Ureter (tissue), 1 donor: ENCODE results near the gene BIN1.

DNA sequence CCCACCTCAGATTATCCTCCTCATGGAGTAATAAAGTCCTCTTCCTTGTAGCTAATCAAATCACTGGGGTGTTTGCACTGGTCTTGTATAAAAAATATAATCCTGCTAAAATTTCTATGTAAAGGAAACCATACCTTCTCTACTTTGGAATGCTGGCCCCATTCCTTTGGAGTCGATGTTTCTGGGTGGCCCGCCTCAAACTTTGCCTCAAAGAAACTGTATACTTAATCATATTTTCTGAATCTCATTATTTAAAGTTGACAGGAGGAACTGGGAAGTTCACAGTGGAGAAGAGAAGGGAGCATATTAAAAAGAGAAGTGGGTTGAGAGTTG, 790.6 kb downstream of the TSN start:
- PRO-cap: no peak

- PRO-cap: no peak
Measured at GRCh38 chr2:124155173-124155673, 130.1 kb downstream of the CNTNAP5 start.

DNA sequence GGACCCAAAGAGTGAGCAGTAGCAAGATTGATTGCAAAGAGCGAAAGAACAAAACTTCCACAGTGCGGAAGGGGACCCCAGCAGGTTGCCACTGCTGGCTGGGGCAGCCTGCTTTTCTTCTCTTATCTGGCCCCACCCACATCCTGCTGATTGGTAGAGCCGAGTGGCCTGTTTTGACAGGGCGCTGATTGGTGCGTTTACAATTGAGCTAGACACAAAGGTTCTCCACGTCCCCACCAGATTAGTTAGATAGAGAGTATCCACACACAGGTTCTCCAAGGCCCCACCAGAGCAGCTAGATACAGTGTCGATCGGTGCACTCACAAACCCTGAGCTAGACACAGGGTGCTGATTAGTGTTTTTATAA, 961.8 kb downstream of the CNTNAP5 start:
- PRO-cap: no peak

- PRO-cap: no peak
Measured at GRCh38 chr2:126656408-126656960, 526 bp downstream of the GYPC start.

DNA sequence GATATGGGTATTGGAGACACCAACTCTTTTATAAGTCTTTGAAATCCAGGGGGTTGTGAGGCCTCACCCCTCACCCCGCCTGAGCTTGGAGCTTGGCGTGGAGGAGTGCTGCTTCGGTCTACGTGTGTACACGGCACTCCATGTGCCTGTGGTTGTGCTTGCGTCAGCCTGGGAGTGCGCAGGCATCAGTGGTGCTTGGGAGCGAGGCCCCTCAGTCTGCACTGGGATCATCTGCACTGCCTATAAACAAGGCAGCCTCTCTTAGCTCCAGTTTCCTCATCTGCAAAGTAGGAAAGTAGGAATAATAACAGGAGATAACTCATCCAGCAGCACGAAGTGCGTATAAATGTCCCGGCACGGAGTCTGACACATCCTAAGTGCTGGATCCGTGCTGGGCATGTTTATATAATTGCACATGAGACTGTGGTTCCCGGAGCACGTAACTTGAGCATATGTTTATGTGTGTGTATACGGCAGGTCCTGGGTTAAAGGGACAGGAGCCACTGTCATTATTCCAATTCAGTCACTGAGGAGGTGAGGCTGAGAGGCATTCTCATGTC, 1.3 kb downstream of the GYPC start:
- PRO-cap: bidirectional peak, plus-strand start at position 214 of the sequence, minus-strand start outside the sequence

GRCh38 chr2:126657690-126658293, 1.8 kb downstream of the GYPC start:
- PRO-cap: bidirectional peak, plus-strand start at chr2:126658338, minus-strand start at chr2:126658024

GRCh38 chr2:126680754-126681014, 24.7 kb downstream of the GYPC start:
- PRO-cap: no peak

DNA sequence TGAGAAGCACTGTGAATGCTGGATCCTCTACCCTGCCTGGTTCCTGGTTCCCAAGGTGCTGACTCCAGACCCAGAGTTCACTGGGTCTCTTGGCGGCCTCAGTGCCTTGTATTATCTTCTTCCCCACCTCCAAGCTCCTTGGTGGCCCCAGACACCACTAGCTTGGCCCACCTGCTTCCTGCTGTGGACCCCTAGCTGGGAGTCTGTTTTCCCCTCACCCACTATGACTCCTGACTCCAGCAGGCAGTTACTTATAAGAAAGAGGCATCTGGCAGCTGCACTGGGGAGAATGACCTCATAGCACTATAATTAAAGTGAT, 32.5 kb downstream of the GYPC start:
- PRO-cap: no peak

GRCh38 chr2:126692234-126692833, 36.4 kb downstream of the GYPC start:
- PRO-cap: no peak

DNA sequence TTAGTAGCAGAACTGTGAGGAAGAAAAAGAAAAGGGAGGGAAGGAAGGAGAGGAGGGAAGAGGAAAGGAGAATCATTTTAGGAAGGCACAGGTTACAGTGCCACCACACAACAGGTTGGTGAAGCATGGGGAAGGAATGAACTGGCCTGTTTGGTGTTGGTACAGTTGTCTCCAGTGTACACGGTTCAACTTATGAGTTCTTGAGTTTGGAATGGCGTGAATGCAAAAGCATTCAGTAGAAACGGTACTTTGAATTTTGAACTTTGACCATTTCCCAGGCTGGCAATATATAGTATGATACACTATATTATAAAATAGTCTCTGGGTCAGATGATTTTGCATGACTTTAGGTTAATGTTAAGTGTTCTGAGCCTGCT, 39.4 kb downstream of the GYPC start:
- PRO-cap: no peak

- PRO-cap: no peak
Measured at GRCh38 chr2:127024518-127025059, 82.4 kb downstream of the BIN1 start.

DNA sequence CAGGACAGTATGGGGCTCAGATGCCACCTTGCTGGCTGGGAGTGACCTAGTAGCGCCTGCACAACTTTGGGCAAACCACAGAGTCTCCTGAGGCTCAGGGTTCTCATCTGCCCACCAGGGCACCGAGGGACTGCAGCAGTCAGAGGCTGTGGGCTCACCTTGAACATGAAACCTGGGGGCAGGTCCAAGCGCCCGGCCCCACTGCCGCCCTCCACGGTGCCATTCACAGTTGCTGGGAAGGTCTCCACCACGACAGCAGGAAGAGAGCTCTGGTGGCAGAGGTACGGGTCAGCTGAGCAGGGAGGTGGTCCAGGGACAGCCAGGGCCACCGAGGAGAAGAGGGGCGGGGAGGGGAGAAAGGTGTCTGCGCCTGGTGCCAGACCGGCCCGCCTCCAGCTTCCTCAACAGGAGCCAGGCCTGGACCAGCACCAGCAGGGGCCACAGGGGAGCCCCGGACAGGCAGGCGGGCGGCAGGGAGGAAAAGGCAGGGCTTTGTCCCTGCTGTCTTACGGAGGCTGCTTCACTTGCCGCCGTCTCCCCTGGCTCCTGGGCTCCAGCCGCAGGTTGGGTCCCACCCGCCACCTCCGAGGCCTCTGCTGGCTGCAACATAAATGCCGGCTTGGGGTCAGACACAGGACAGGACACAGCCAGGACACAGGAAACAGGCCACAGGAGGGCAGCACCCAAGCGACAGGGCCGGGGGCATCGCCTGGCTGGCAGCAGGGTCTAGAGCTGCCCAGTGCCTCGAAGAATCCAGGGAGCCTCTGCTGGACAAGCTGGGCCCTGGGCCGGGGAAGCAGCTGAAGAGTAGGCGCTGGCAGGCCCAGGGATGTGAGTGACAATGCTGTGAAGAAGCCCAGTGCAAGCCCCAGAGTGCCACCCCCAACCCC, 56.1 kb downstream of the BIN1 start:
- PRO-cap: no peak

GRCh38 chr2:127058877-127059829, 47.8 kb downstream of the BIN1 start:
- PRO-cap: no peak

DNA sequence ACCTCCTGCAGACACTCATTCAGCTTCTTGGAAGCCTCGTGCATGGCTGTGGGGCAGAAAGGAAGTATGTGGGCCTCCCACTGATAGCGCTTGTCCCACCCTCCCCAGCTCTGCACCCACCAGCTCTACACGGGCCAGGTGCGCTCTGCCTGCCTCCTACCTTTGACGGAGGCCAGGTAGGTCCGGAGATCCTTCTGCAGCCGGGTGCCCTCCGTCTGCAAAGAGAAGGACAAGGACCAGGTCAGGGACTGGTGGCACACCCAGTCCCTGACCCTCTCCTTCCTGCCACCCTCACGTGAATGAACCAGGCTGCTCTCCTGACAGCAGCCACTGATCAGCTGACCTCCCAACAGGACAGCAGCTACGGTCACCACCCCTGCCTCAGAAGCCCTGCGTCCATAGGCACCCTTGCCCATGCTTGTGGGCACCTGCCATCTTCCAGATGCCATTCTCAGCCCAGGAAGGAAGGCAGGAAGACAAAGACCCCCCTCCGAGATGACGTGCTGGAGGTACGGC, 36.3 kb downstream of the BIN1 start:
- PRO-cap: no peak

DNA sequence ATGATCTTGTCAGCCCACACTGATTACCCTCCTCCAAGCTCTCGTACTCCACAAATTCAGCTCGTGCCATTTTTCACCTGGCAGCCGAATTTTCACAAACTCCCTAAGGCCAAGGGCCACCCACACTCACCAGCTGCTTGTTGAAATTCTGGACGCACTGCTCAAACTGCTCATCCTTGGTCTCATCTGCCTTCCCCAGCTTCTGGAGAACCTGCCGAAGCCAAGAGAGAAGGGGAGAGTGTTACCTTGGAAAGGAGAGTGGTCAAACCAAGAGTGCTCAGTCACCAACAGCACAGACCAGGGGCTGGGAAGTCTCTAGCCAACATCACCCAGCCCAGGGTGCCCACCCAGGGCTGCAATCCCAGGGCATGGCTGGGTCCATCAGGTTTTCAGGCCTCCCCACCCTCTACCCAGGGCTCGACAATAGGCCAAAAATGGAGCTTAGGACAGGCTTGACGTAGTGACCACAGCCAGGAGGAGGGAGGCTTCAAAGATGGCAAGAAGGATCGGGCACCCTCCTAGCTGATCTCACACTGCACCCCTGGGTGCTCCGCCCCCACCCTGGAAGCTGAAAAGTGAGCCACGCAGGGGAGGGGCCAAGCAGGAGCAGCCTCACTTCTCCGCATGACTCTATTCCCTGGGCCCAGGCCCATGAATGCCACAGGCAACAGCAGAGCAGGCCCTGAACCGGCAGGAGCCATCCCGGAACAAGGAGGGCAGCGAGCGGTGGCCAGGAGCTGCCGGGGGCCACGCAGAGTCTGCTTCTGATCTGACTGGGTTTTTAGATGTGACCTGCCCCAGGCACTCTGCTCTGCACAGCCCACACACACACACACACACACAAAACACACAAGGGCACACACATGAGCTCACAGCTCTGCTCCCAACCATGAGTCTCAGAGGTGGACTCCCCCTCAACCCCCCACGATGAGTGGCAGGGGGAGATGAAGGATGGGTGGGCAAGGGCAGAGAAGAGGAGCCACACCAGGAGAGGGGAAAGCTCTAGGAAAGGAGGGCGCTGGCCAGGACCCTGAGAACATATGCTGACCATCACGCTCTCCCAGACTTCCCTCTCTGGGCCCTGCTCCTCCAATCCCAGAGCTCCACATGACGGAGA, 30.1 kb downstream of the BIN1 start:
- PRO-cap: no peak

GRCh38 chr2:127100467-127101358, 6.2 kb downstream of the BIN1 start:
- PRO-cap: no peak

GRCh38 chr2:127104817-127105528, 2.0 kb downstream of the BIN1 start:
- PRO-cap: no peak

DNA sequence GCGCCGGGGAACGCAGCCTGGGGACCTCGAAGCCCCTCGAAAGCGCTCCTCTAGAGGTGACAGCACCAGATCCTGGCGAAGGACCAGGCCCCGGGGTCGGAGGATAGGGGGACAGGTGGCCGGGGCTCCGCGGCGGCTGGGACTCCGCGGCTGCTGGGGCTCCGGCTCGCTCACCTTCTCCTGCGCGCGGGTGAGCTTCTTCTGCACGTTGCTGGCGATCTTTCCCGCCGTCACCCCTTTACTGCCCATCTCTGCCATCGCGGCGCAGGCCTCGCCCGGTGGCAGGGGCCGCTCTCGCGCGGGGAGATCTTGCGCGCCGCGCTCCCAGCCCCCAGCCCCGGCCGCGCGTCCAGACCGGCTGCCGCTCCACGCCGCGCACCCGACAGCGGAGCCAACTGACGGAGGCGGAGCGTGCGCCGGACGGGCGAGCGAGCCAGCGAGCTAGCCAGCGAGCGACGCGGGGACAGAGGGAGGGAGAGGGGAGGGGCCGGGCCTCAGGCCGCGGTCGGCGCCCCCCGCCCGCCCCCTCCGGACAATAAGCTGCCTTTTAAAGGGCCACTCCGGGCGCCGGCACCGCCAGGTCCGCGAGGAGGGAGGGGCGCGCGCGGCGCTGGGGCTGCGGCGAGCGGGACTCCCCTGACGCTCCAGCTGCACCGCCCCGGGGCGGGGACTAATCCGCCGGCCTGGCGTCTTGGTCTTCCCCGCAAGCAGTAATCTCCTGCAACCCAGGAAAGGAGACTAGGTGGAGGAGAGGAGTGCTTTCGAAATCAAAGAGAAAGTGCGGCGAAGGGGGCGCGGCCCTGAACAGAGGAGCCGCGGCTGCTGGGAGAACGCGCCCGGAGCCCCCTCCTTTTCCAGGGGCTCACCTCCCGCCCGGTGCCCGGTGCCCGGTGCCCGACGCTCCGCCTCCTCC, at the start of gene BIN1:
TSS of gene BIN1 (minus strand) at position 469 of the 913 bp plus-strand sequence.
- PRO-cap: bidirectional peak, plus-strand start at position 579 of the sequence, minus-strand start at position 360 of the sequence

- PRO-cap: no peak
Measured at GRCh38 chr2:127107599-127108092, 692 bp upstream of the BIN1 start.

GRCh38 chr2:127108364-127108660, 1.4 kb upstream of the BIN1 start:
- PRO-cap: no peak